ENCODE data around the genes ALDH1B1, ANKRD18A, CNTNAP3, FOXD4L3 and PRKACG.

DNA sequence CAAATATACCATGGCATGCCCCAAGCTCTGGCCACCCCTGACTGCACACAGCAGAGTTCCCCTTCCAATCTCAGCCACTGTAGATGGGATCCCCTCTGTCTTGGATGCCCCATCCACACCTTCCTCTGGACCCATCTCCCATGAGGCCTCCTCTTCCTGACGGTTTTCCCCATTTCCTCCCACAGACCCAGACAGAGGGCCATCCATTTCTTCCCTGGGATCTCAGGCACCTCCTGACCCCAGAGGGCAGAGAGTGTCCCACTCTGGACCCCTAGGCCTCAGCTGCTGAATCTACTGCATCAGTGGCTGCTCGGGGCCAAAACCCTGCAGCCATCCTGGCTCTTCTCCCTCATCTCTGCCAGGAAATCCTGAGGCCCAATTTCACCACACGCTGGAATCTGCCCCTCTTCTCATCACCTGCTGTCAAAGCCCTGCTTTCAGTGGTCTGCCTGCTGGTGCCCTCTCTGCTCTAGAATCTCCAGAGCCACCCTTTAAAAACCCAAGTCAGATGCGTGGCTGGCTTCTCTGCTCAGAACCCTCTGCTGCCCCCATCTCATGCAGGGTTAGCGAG is 10.9 kb downstream of the SHB start:
- RRBS = no CpG with 5 or more reads among the region's 5 CpGs

- RRBS = no CpG with 5 or more reads among the region's 5 CpGs
These were observed 4.9 kb downstream of the SHB start for GRCh38 chr9:38063912-38064650.

- RRBS = 6% methylated on average over 22 of the region's 57 CpGs
These were observed 1.7 kb downstream of the SHB start for GRCh38 chr9:38067044-38068005.

DNA sequence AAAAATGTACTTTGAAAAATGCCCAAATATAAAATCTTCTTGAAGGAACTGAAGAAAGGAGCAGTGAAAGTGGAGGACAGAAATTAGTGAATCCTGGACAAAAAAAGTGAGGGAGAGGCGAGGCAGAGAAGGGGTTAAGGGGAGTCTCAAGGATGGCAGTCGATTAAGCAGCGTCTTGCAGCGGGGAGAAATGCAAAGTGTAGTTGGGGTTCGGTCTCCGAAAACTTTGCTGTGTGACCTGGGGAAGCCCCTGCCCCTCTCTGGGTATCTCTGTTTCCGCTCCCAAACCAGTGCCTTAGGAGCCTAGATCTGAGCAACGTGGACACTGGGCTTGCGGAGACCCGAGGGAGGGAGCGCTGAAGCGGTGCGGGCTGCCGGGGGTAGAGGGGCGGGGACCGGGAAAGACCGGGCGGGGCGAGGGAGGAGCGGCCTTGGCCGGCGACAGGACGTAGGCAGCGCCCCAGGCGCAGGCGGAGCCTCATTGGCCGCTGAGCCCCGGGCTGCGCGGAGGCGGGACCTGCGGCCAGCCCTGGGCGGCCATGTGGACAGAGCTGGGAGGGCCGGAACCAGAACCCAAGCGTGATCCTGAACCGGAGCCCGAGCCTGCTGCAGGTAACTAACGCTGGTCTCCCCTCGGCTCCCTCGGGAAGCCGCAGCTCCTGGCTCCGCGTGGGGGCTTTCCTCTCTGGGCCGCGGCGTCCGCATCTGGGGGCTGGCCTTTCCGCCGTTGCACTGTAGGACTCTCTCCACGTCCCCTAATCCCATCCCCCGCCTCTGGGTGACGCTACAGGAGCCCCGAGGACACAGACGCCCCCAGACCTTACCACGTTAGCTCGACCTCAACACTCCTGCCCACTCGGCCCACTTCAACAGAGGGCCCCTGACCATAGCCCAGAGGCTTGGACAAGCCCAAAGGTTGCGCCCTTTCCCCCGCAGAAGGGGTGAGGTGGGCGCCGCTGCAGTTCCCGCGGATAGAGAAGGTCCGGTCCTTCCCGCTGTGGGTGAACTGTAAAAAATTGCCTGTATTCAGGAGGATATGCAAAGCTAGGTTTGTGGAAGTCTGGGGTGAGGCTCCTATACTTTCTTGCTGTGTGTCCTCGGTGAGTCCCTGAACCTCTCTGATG is at the start of gene ALDH1B1:
TSS of gene ALDH1B1 (plus strand) at position 507 of the 1,124 bp plus-strand sequence.
- RRBS = 3% methylated on average over 14 of the region's 66 CpGs

- RRBS = 2% methylated on average over 10 of the region's 102 CpGs
These were observed at the start of gene ANKRD18A for GRCh38 chr9:38619671-38620869. ANKRD18A (minus strand) TSS chr9:38620596.

GRCh38 chr9:38620870-38621648 is 663 bp upstream of the ANKRD18A start:
- RRBS = 4% methylated on average over 13 of the region's 54 CpGs

DNA sequence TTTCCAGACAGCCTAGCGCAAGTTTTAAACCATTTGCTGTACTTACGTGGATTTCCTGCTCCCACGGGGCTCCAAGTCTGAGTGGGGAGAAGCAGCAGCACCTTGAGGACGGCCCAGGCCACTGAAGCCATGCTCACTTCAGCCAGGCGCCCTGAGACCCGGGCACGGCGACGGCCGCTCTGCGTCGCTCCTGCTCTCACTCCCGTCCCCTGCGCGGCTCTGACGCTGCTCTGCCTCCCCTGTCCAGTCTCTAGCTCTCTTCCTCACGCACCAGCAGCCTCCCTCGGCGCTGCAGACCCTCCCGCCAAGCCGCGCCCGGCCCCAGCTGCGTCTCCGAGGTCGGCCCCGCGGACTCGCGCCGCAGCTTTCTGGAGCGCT is at the start of gene CNTNAP3:
TSS of gene CNTNAP3 (minus strand) at position 234 of the 378 bp plus-strand sequence.
- RRBS = no CpG with 5 or more reads among the region's 32 CpGs

DNA sequence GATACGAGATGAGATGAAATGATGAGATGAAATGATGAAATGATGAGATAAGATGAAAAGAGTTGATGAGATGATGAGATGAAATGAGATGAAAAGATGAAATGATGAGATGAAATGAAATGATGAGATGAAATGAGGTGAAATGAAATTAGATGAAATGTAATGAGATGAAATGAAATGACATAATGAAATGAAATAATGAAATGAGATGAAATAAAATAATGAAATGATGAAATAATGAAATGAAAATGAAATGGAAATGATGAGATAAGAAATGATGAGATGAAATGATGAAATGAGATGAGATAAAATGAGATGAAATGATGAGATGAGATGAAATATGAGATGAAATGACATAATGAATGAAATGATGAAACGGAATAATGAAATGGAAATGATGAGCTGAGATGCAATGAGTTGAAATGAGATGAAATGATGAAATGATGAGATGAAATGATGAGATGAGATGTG is 530.8 kb downstream of the FOXD4L6 start:
- RRBS = no CpG with 5 or more reads among the region's 2 CpGs

- RRBS = no CpG with 5 or more reads among the region's 3 CpGs
These were observed 461.8 kb upstream of the ZNG1F start for GRCh38 chr9:41651007-41651244.

DNA sequence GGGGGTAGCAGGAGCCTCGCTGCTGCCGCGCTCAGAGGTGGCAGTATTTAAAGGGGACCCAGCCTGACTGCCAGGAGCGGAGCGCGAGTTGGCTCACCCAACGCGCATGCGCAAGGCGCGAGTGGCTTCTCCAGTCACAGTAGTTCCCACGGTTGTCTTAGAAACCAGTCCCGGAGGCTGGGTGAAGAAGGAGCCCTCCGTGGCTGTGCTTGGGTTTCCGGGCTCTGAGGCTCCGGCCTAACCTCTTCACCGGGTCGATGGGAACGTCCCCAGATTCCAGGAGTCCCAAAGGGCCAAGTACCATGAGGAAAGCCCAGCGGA is 477.8 kb downstream of the SPATA31A7 start:
- RRBS = 30% methylated on average over 5 of the region's 20 CpGs

GRCh38 chr9:63817097-63818021 is 1467.7 kb downstream of the FOXD4L5 start:
- RRBS = 19% methylated on average over 8 of the region's 42 CpGs

DNA sequence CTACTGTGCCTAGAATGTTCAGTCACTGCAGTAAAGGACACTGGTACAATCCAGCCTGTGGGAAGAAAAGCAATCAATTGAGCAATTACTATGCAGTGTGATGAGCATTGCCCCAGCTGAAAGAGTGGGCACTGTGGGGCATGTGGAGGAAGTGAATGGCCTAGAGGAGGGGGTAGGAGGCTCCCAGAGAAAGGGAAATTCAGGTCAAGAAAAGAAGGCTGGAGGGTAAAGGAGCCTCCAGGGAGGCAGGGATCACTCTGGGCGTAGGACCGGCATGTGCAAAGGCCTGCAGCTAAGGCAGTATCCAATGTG is 651.0 kb downstream of the FOXD4L5 start:
- RRBS = no CpG with 5 or more reads among the region's 2 CpGs

- RRBS = no CpG with 5 or more reads among the region's 11 CpGs
These were observed 132.6 kb upstream of the ANKRD20A1 start for GRCh38 chr9:67726254-67726430.

DNA sequence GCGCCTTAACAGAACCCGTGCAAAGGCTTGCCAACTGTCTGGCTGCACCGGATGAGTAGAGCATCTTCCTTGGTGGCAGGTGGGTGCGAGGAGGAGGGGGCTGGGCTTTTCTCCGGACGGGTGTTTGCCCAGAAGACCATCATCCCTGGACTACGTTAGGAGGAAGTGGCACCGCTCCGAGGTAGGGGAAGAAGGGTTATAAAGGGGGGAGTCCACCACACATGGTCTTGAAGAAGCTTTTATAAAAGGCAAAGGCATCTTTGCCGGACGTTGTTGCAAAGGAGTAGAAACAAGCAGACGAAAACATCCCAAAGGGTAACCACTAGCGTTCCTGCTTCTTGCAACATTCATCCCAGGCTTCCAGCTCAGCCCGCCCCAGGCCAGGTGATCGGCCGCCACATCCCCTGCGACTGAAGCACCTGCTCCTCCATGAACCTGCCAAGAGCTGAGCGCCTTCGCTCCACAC is at the start of gene FOXD4L3:
TSS of gene FOXD4L3 (plus strand) at position 345 of the 466 bp plus-strand sequence.
- RRBS = no CpG with 5 or more reads among the region's 19 CpGs

DNA sequence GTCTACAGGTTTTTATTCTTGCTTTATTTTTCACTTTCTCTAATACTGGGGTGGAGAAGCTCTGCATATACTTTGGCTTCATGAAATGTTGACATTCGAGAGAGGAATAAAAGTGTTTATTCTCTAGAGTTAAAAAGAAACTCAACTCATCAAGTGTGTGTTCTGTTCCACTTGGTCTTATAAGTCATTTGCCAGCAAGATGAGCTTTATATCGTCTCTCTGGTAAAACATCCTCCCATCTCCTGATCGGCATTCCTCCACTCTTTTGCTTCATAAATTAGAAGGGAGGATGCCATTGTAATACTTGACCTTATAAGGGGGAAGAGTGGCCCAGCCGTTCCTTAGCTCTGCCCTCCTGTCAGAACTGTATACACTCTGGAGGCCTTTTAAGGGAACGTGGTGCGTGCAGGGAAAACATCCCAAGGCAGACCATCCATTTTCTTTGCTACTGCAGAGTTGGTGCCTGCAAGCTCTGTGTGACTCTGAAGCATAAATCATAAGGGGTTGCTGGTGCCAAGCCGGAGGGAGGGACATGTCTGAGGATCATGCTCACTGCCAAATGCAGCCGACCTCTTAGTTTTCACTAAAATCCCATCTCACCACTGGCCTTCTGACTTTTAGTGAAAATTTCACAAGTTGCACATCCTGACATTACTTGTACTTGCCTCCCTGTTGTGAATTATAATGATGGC is 90.4 kb downstream of the PGM5 start:
- RRBS = no CpG with 5 or more reads among the region's 8 CpGs

- RRBS = no CpG with 5 or more reads among the region's 6 CpGs
These were observed 30.4 kb upstream of the PABIR1 start for GRCh38 chr9:68749317-68750099.

- RRBS = no CpG with 5 or more reads among the region's 11 CpGs
These were observed 92.2 kb downstream of the PABIR1 start for GRCh38 chr9:68871778-68872738.

- RRBS = no CpG with 5 or more reads among the region's 11 CpGs
These were observed 114.5 kb downstream of the PABIR1 start for GRCh38 chr9:68894303-68894769.

GRCh38 chr9:68975511-68976138 is 38.3 kb downstream of the PRKACG start:
- RRBS = no CpG with 5 or more reads among the region's 4 CpGs

- RRBS = no CpG with 5 or more reads among the region's 47 CpGs
These were observed at the start of gene PRKACG for GRCh38 chr9:69013762-69014330. PRKACG (minus strand) TSS chr9:69014113.

Data from epidermal melanocyte (primary cell).